Uterus (tissue), 7 donors: Measurements from ENCODE around the gene JDP2.

DNA sequence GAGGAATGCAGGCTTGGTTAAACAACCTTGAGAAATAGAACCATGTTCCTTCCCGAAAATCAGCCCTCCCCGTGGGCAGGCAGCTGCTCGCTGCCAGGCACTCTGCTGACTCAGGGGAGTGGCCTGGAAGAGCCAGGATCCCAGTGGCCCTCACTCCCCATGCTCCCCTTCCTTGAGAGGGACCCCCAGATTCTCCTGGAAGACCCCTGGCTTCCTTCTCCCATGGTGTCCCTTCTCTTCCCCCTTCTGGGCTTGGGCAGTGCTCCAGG, 31.0 kb downstream of the ISCA2 start:
- PRO-cap, 4 experiments, result no peak in any of the 4 experiments
- RAMPAGE, long total RNA, 2 experiments, result no peak in any of the 2 experiments
- RRBS, result no CpG with 5 or more reads among the region's 3 CpGs

- PRO-cap, 4 experiments, result no peak in any of the 4 experiments
- RAMPAGE, long total RNA, 2 experiments, result start-site peak on the minus strand in 1 of 2 experiments, at chr14:74611588-74611645 at its widest, 16 reads per replicate
- RRBS, result 8% methylated on average over 8 of the region's 30 CpGs
Measured at GRCh38 chr14:74611324-74611666, 742 bp downstream of the LTBP2 start.

- PRO-cap, 4 experiments, result no peak in any of the 4 experiments
- RAMPAGE, long total RNA, 2 experiments, result start-site peak on the plus strand in 1 of 2 experiments, at chr14:74798351-74799642 at its widest, 10 to 26 reads per replicate
- RRBS, result no CpG with 5 or more reads among the region's 36 CpGs
Measured at GRCh38 chr14:74798172-74799577, 35.6 kb downstream of the YLPM1 start.

DNA sequence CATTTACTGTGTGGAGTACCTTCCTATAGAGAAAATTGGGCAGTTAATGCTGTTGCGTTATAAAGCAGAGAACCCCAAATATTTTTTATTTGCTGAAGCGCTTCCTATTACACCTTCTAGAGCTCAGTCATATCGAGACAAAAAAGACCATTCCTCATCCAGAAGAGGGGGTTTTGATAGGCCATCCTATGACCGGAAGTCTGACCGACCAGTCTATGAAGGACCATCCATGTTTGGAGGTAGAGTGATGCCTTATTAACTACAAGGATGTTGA, 48.3 kb downstream of the YLPM1 start:
- PRO-cap, 4 experiments, result no peak in any of the 4 experiments
- RAMPAGE, long total RNA, 2 experiments, result start-site peak on the plus strand in 1 of 2 experiments, centred at position 197 of the sequence, 25 reads per replicate
- RRBS, result no CpG with 5 or more reads among the region's 5 CpGs

DNA sequence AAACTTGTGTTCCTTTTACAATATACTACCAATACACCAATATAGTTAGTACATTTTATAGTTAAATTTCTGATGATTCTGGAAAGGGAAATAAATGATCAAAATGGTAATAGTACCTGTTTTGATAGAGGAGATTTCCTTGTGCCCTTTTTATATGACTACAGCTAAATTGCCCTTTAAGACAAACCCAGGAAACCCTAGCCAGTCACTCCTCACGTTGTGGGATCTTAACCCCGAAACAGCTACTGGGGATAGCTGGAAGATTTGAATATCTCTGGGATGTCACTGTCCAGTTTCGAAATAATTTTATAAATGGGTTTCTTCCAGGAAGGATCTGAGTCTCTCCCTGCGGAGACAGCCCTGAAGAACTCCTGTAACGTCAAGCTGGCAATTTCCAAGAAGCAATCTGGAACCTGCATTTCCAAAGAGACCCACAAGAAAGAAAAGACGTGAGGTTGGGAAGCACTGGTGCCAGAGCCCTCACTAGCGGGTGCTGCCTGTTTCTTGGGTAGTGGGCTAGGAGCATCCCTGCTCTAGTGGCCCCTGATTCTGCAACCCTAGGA, 21.0 kb downstream of the PROX2 start:
- PRO-cap, 4 experiments, result no peak in any of the 4 experiments
- RAMPAGE, long total RNA, 2 experiments, result no peak in any of the 2 experiments
- RRBS, result no CpG with 5 or more reads among the region's 7 CpGs

DNA sequence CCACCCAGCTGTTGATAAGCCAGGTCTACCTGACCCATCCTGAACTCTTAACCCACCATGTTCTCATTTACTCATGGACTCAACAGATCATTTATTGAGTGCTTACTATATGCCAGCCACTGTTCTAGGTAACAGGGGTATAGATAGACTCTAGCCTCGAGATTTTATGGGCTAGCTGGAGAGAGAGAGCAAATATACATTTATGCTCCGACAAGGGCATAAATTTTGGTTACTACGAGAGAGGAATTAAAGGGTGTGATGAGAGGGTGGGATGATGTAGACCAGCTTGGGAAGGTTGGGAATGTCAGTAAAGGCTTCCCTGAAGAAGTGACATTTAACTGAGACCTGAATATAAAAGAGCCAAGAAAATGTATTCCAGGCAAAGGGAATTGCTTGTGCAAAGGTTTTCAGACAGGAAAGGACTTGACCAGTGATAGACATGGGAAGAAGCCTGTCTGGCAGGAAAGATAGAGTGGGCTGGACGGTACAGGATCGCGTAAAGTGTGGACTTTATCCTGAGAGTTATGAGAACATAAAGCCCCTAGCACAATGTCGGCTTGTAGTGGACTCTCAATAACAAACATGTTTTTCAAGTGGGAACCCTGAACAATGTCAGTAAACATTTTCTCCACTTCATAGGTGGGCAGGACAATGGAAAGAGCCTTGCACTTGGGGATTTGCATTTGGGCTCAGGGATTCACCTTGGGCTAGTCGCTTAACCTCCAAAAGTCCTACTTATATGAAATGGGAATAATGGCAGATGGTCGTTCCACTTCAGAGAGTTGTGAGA, 2.2 kb downstream of the DLST start:
- PRO-cap, 4 experiments, result no peak in any of the 4 experiments
- RAMPAGE, long total RNA, 2 experiments, result no peak in any of the 2 experiments
- RRBS, result no CpG with 5 or more reads among the region's 9 CpGs

- PRO-cap, 4 experiments, result no peak in any of the 4 experiments
- RAMPAGE, long total RNA, 2 experiments, result start-site peak on the minus strand in 1 of 2 experiments, at chr14:75022420-75022854 at its widest, 5 to 10 reads per replicate
- RRBS, result no CpG with 5 or more reads among the region's 8 CpGs
Measured at GRCh38 chr14:75022417-75023166, 19.9 kb downstream of the EIF2B2 start.

DNA sequence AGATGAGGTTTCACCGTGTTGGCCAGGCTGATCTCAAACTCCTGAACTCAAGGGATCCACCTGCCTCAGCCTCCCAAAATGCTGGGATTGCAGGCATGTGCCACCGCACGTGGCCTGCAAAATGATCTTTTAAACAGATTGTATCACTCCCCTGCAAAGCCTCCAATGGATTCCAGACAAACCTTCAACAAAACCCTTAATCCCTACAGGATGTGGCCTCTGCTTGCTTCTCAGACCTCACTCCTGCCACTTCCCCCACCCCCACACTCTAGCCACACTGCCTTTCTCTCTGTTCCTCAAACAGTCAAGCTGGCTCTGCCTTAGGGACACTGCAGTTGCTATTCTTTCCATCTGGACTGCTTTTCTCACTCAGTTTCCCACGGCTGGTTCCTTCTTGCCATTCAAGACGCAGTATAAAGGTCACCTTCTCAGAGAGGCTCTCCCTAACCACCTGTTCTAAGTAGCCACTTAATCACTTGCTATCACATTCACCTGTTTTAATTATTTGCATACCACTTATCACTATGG, 47.3 kb upstream of the TMED10 start:
- PRO-cap, 4 experiments, result peak in 1 of 4 experiments; most common plus-strand start position 303 of the sequence (in 1)
- RAMPAGE, long total RNA, 2 experiments, result no peak in any of the 2 experiments
- RRBS, result no CpG with 5 or more reads among the region's 5 CpGs

- PRO-cap, 4 experiments, result no peak in any of the 4 experiments
- RAMPAGE, long total RNA, 2 experiments, result no peak in any of the 2 experiments
- RRBS, result no CpG with 5 or more reads among the region's 9 CpGs
Measured at GRCh38 chr14:75229977-75231018, 48.3 kb upstream of the FOS start.

DNA sequence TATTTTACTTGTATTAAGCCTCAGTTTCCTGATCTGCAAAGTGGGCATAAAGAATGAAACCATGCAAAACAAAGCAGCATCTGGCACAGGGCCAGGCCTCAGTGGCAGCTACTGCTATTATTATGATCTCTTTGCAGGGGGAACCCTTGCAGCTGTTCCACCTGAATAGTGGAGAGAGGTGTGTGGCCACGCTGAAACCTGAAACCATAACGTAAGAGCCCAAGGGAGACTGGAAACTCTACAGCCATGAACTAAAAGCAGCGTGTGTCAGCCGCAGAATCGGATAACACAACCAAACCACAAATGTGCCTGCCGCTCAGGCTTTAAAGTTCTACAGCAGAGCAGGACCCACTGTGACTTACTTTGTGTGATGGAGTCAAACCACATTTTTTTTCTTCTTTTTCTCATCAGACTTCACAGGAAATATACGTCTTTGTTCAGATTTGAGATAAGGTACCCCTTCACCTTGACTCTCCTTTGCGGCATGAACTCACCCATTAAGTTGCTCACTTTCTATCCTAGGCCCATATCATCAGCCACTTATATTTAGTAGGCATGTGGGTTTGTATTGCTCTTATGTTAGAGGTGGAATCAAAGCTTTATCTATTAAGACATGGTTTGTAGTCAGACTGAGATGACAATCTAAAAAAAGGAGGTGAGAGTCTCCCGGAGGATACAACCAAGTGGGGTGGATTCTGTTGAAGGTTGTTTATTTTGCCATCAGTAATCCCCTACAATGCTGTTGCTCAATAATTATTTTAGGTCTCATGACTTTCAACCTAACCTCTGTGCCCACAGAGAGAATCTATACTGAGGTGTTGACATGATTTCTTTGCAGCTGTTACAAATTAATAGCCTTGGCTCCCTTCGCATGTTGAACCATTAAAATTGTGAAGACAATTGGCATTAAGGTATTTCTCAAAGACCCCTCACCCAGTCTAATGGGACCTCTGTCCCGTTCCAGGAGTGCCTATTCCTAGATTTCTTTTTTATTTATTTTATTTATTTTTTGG, 28.9 kb upstream of the FOS start:
- PRO-cap, 4 experiments, result peak in 2 of 4 experiments; most common plus-strand start position 234 of the sequence (in 1)
- RAMPAGE, long total RNA, 2 experiments, result no peak in any of the 2 experiments
- RRBS, result no CpG with 5 or more reads among the region's 11 CpGs

- PRO-cap, 4 experiments, result peak in 4 of 4 experiments; most common plus-strand start chr14:75277028 (in 2); most common minus-strand start chr14:75276829 (in 2)
- RAMPAGE, long total RNA, 2 experiments, result no peak in any of the 2 experiments
- RRBS, result 5% methylated on average over 22 of the region's 32 CpGs
Measured at GRCh38 chr14:75276662-75277182, 1.9 kb upstream of the FOS start.

DNA sequence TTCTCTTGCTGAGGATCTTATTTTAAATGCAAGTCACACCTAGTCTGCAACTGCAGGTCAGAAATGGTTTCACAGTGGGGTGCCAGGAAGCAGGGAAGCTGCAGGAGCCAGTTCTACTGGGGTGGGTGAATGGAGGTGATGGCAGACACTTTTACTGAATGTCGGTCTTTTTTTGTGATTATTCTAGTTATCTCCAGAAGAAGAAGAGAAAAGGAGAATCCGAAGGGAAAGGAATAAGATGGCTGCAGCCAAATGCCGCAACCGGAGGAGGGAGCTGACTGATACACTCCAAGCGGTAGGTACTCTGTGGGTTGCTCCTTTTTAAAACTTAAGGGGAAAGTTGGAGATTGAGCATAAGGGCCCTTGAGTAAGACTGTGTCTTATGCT, 1.7 kb downstream of the FOS start:
- PRO-cap, 4 experiments, result no peak in any of the 4 experiments
- RAMPAGE, long total RNA, 2 experiments, result no peak in any of the 2 experiments
- RRBS, result no CpG with 5 or more reads among the region's 5 CpGs

DNA sequence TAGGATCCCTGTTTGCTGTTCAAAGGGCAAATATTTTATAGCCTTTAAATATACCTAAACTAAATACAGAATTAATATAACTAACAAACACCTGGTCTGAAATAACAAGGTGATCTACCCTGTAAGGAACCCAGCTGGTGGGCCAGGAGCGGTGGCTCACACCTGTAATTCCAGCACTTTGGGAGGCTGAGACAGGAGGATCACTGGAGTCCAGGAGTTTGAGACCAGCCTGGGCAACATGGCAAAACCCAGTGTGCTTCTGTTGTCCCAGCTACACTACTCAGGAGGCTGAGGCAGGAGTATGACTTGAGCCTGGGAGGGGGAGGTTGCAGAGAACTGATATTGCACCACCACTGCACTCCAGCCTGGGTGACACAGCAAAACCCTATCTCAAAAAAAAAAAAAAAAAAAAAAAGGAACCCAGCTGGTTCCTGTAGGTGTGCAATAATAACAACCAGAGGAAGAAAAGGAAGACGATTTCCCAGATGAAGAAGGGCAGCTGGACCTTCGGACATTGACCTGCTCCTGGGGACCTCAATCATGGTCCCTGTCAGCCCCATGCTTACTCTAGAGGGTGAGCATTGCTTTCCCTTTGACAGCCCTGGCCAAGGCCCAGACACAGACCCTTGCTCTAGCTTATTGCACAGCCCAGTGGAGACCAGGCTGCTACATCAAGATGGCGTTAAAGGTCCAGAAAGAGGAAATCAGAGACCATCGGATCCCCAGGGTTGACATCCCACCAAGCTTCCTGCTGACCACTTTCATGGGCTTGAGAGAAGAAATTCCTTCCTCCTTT, 5.4 kb downstream of the FOS start:
- PRO-cap, 4 experiments, result no peak in any of the 4 experiments
- RAMPAGE, long total RNA, 2 experiments, result no peak in any of the 2 experiments
- RRBS, result no CpG with 5 or more reads among the region's 5 CpGs

DNA sequence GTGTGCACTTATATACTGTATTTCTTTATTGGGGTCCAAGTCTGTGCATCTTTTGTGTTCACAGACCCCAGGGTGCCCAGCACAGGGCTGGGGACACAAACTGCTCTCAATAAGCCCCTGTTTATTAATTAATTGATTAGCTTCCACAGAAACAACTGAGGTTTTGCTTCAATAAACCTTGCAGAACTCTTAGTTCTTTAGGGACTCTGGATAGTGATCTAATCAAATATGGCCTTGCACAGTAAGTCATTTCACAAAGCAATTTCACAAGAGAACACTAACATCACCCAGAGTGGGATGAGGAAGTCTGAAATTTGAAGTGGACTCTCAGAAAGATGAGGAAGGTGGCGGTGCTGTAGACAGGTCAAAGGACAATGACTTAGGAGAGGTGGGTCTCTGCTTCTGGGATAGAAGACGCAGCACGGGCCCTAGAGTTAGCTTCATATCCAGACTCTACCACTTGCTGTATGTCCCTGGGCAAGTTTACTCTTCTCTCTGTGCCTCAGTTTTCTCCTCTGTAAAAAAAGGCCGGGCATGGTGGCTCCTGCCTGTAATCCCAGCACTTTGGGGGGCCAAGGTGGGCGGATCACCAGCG, 18.7 kb downstream of the FOS start:
- PRO-cap, 4 experiments, result peak in 1 of 4 experiments; most common plus-strand start position 330 of the sequence (in 1)
- RAMPAGE, long total RNA, 2 experiments, result no peak in any of the 2 experiments
- RRBS, result no CpG with 5 or more reads among the region's 6 CpGs

DNA sequence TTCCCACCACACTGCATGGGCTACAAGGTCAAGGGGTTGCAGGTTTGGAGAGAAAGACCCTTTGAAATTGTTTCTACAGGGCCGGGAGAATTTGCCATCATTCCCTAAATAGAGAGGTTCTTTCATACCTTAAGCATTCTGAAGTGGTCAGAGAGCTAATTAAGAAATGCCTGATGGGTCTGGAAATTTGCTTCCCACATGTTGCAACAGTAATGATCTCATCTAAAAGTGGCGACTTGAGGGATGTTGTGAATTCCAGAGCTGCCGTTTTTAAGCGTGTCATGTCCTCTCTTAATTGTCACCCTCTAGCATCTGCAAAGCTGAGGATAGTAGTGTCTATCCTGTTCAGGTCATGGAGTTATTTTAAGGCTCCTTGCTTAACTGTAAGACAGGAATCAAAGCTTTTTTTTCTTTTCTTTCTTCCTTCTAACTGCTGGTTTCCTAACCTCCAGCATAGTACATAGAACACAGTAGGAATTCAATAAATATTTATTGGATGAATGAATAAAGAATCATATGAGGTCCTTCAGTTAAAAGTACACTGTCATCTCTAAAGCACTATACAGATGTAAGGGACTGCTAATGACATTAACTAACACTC, 60.5 kb downstream of the FOS start:
- PRO-cap, 4 experiments, result no peak in any of the 4 experiments
- RAMPAGE, long total RNA, 2 experiments, result no peak in any of the 2 experiments
- RRBS, result no CpG with 5 or more reads among the region's 4 CpGs

- PRO-cap, 4 experiments, result peak in 4 of 4 experiments; most common plus-strand start chr14:75428025 (in 2); most common minus-strand start chr14:75427932 (in 3)
- RAMPAGE, long total RNA, 2 experiments, result no peak in any of the 2 experiments
- RRBS, result 2% methylated on average over 38 of the region's 77 CpGs
Measured at GRCh38 chr14:75427564-75428168, at the start of gene JDP2. JDP2 (plus strand) TSS chr14:75428022.

GRCh38 chr14:75604925-75606045, 26.9 kb downstream of the FLVCR2 start:
- PRO-cap, 4 experiments, result no peak in any of the 4 experiments
- RAMPAGE, long total RNA, 2 experiments, result no peak in any of the 2 experiments
- RRBS, result 22% methylated on average over 1 of the region's 14 CpGs

DNA sequence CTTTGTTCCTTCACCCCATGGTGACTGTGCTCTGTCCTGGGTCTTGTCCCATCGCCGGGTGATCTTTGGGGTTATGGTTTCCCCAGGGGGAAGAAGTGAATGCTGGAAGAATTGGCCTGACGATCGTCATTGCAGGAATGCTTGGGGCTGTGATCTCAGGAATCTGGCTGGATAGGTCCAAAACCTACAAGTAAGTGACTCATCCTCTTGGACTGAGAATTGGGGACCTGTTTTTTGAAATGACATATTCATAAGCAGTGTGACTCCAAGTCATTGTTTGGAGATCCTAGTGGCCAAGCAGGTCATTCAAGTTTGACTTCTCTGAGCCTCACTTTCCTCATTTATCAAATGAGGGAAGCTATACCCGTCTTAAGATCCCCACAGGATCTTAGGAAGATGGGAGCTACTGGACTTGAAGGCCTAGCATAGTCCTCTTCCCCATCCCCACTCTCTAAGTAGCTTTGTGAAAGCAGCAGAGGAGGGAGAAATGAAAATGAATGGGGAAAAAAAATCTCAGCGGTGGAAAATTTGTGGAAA, 25.8 kb downstream of the ERG28 start:
- PRO-cap, 4 experiments, result no peak in any of the 4 experiments
- RAMPAGE, long total RNA, 2 experiments, result no peak in any of the 2 experiments
- RRBS, result no CpG with 5 or more reads among the region's 6 CpGs

DNA sequence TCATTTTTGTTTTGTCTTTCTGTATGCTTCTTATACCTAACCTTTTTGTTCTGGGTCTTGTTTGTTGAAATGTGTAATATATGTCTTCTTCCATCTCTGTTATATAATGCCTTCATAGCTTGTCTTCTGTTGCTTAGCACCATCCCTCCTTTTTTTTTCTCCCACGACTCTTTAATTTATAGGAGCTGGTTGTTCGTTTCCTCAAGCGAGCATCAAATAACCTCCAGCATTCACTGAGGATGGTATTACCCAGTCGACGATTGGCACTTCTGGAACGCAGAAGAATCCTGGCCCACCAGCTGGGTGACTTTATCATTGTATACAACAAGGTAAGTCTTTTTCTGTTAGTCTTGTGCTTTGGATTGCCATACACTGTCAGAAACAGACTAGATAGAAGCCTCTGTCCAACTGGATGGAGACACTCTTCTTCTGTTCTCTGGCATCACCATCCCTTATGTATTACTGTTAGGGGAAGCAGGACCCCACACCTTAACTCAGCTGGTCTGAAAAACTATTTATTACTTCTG, 114.3 kb downstream of the TTLL5 start:
- PRO-cap, 4 experiments, result no peak in any of the 4 experiments
- RAMPAGE, long total RNA, 2 experiments, result no peak in any of the 2 experiments
- RRBS, result no CpG with 5 or more reads among the region's 6 CpGs

DNA sequence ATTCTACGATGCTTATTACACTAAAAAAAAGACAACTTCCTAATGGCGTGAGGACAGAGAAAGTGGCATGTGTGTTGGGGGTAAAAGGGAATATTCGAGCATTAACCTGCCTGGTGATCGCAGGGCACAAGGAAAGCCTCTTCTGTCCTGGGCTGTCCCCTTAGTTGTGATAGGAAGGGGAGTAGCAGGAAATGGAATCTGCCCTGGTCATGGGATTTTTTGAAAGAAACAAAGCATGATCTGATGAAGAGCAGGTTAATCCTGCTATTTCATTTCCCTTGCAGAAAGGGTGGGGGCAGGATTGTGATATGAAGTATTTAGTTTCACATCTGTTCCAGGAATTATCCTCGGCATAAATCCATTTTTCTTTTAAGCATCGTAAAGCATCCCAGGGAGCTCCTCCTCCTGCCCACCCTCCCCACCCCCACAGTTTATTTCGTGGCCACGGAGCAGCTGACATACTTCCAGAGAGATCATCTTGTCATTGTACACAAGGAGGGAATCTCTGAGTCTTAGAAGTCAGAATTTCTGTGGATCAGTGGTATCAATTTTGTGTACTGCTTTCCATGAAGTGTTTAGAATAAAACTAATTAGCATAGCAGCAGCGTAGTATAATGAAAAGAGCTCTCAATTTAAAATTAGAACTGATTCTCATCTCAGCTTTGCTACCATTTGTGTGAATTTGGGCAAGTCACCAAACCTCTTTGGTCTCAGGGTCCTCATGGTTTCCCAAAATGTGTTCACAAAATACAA, 53.0 kb downstream of the TGFB3 start:
- PRO-cap, 4 experiments, result peak in 1 of 4 experiments; most common plus-strand start position 467 of the sequence (in 1); most common minus-strand start position 166 of the sequence (in 1)
- RAMPAGE, long total RNA, 2 experiments, result no peak in any of the 2 experiments
- RRBS, result no CpG with 5 or more reads among the region's 9 CpGs